Endothelial cell of umbilical vein (primary cell): Measurements from ENCODE around the gene PRMT9.

GRCh38 chr4:147351628-147352040 lies 129.3 kb upstream of the EDNRA start:
- PRO-cap: no peak
CAGE:
- cytosol, long polyA minus RNA: no peak
- cytosol, long polyA plus RNA: no peak
- long polyA plus RNA: no peak
- nucleus, long polyA minus RNA: no peak
- nucleus, long polyA plus RNA: no peak

- PRO-cap: no peak
CAGE:
- cytosol, long polyA minus RNA: no peak
- cytosol, long polyA plus RNA: no peak
- long polyA plus RNA: no peak
- nucleus, long polyA minus RNA: no peak
- nucleus, long polyA plus RNA: no peak
These were observed 58.7 kb downstream of the EDNRA start for GRCh38 chr4:147539577-147539972.

DNA sequence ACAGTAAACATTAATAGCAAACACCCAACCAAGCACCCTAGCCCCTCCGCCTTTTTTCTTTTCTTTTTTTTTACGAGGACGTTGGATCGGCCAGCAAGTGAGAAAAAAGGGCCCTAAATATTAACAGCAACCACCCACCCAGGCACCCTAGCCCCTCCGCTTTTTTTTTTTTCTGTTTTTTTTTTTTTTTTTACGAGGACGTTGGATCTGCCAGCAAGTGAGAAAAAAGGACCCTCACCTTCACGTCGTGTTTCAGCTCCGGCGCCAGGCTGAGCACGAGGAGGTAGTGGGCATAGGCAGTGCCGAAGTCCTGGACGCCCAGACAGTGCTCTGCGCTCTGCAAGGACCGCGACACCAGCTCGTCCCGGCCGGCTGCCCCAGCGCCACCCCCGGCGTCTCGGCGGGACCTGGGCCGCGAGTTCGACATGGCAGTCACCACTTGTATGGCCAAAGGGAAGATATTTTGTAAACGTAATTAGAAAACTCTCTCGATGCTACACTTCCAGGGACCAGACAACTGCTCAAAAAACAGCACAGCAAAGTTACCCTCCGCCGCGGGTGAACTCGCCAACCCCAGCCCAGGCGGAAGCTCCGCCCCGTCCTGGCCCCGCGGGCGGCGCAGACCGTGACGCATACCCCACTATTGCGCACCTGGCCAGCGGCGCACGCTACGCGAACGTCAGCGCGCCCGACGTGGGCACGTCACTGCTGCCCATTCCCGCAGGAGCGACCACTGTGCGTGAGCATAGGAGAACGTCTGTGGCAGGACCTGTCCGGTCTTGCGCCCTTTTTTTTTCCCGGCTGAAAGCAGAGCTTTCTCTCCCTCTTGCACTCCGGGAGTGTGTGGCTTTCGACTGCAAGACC lies at the start of gene PRMT9:
Gene PRMT9, minus strand, starts transcription at position 603 of the 864 bp plus-strand sequence.
- PRO-cap: bidirectional peak, plus-strand start at position 733 of the sequence, minus-strand start at position 566 of the sequence
CAGE:
- cytosol, long polyA minus RNA: start-site peak on the minus strand centred at position 574 of the sequence, 17 bp wide, 28 reads
- cytosol, long polyA plus RNA: no peak
- long polyA plus RNA: no peak
- nucleus, long polyA minus RNA: no peak
- nucleus, long polyA plus RNA: start-site peak on the minus strand centred at position 555 of the sequence, 44 bp wide, 25 and 53 reads in 2 replicates

DNA sequence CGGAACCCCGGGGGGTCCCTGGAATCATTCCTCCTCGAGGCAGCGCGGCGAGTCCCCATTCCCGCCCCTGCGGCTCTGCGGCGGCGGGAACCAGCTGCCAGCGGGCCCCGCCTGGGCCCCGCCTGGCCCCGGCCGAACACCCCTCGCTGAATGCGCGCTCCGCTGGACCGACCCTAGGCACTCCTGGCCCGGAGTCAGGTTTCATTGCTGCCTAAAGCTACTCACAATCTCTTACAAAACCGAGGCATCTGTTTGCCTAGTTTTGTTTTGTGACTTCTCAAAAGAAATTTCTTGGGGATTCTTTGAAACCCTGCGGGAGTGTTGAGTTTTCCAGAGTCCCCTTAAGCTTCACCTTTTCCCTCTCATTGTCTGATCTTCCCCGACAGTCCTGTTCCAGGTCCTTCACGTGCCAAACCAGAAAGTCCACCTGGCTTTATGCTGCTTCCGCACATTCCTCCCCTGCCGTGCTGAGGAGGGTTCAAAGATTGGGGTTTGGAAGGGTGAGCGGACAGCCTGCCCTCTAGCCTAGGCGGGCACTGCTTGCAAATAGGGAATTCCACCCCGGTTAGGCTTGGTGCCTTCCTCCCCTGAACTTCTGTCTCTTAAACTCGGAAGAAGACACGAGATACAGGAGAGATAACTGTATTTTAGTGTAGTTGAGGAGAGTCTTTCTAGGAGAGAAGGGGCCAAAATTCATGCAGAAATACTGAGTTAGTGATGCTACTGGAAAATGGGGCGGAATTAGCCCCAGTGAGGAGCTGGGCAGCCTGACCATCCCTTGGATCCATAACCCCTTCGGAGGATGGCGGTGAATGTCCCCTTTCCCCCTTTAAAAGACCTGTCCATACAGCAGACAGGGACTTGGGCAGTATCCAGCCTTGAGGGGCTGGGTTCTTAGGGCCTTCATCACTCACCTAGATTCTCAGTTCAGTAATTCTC lies 979 bp downstream of the ARHGAP10 start:
- PRO-cap: bidirectional peak, plus-strand start at position 481 of the sequence, minus-strand start at position 77 of the sequence
CAGE:
- cytosol, long polyA minus RNA: no peak
- cytosol, long polyA plus RNA: no peak
- long polyA plus RNA: no peak
- nucleus, long polyA minus RNA: no peak
- nucleus, long polyA plus RNA: no peak

GRCh38 chr4:147857385-147858166 lies 125.7 kb downstream of the ARHGAP10 start:
- PRO-cap: no peak
CAGE:
- cytosol, long polyA minus RNA: start-site peak on the plus strand at chr4:147857566-147857622, 7 reads
- cytosol, long polyA plus RNA: no peak
- long polyA plus RNA: no peak
- nucleus, long polyA minus RNA: no peak
- nucleus, long polyA plus RNA: no peak

GRCh38 chr4:147879107-147879509 lies 147.2 kb downstream of the ARHGAP10 start:
- PRO-cap: no peak
CAGE:
- cytosol, long polyA minus RNA: start-site peak on the plus strand at chr4:147879242-147879330, 9 reads
- cytosol, long polyA plus RNA: no peak
- long polyA plus RNA: no peak
- nucleus, long polyA minus RNA: no peak
- nucleus, long polyA plus RNA: no peak

DNA sequence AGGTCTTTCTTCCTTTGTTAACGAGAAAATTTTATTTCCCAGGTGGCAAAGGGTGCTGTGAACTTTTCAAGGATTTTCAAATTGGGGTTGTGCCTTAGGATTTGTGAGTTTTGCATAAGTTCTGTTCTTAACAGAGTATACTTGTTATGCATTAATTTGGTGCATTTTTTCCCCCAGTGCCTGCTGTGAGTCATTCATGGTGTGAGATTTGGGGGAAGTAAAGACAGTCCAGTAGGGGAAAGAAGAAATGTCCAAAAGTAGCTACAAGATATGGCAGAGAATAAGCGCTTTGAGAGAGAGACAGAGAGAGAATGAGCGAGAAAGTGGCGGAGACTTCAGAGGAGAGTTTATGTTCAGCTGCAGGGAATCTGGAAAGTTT lies 239.2 kb downstream of the ARHGAP10 start:
- PRO-cap: no peak
CAGE:
- cytosol, long polyA minus RNA: no peak
- cytosol, long polyA plus RNA: no peak
- long polyA plus RNA: no peak
- nucleus, long polyA minus RNA: no peak
- nucleus, long polyA plus RNA: no peak

DNA sequence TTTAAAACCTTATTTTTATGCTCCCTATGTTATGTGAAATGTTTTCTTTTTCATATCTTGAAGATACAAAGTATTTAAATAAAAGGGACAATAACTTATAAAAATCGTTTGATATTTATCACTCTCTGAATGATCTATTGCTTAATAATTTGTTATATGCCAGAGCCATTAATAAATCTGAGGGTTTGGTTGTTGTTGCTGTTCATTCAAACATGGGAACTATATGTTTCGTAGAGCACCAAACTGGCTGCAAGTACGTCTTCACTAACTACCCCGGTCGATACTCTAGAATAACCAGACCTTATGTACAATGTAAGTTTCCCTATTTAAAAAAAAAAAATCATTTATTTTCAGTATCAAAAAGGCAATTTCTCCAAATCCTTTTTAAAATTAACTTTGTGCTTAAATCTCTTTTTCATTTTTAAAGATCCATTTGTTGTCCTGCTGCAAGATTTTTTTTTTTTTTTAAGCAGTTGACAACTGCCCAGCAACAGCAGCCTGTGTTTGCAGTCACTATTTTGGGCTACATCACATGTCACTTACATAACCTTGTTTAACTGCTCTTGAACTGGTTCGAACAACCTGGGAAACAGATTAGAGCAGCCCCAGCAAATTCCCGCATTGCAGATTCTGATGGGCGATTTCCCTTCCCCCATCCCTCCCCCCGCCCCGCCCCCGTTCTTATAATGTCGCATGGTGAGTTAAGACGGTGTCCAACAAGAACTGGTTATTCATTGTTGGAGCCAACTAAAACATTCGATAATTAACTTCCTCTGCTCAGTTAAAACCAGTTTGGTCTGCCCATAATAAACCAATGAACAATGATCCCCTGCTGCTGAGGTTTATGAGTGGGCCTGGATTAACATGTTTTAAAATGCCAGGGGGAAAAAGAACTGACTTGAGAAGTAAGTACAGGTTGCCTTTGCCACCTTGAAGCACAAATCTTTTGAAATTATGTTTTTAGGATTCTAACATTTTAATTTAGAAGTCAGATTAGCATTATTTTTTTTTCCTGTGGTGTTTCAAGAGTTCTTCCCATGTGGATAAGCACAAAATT lies 238.9 kb downstream of the NR3C2 start:
- PRO-cap: no peak
CAGE:
- cytosol, long polyA minus RNA: no peak
- cytosol, long polyA plus RNA: no peak
- long polyA plus RNA: no peak
- nucleus, long polyA minus RNA: no peak
- nucleus, long polyA plus RNA: no peak

- PRO-cap: no peak
CAGE:
- cytosol, long polyA minus RNA: no peak
- cytosol, long polyA plus RNA: no peak
- long polyA plus RNA: no peak
- nucleus, long polyA minus RNA: no peak
- nucleus, long polyA plus RNA: no peak
These were observed 106.2 kb downstream of the NR3C2 start for GRCh38 chr4:148335982-148336534.

- PRO-cap: no peak
CAGE:
- cytosol, long polyA minus RNA: no peak
- cytosol, long polyA plus RNA: no peak
- long polyA plus RNA: no peak
- nucleus, long polyA minus RNA: no peak
- nucleus, long polyA plus RNA: no peak
These were observed 21.3 kb downstream of the NR3C2 start for GRCh38 chr4:148420646-148421551.

- PRO-cap: no peak
CAGE:
- cytosol, long polyA minus RNA: no peak
- cytosol, long polyA plus RNA: no peak
- long polyA plus RNA: no peak
- nucleus, long polyA minus RNA: start-site peak on the minus strand at chr4:148441436-148441786, 19 reads
- nucleus, long polyA plus RNA: no peak
These were observed 858 bp downstream of the NR3C2 start for GRCh38 chr4:148441286-148441826.

GRCh38 chr4:148794989-148795665 lies 352.9 kb upstream of the NR3C2 start:
- PRO-cap: no peak
CAGE:
- cytosol, long polyA minus RNA: no peak
- cytosol, long polyA plus RNA: no peak
- long polyA plus RNA: no peak
- nucleus, long polyA minus RNA: no peak
- nucleus, long polyA plus RNA: no peak

DNA sequence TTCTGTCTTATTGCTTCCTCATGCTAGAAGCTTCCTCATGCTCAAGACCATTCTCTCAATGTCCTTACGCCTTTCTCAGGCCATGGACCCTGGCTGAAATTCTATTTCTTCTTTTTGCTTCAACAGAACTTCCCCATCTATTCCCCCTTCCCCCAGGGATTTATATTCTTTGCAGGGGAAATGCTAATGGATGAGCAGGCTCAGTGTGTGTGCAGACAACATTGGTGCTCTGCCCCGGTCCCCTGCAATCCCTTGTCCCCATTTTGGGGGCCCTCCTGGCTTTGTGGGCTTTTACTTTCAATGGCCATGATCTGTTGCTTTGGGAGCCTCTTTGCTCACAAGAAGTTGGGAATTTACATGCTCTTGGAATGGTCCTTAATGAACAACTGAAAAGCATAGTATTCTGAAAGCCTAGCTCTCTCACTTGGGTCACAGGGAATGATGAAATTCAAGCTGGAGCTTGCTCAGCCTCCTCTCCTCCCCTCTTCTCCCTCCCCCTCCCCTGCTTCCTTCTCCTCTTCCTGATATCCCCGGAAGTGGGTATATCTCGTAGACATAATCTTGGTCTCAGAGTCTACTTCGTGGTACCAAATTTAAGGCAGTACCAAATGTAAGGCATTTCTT lies 400.5 kb upstream of the NR3C2 start:
- PRO-cap: no peak
CAGE:
- cytosol, long polyA minus RNA: no peak
- cytosol, long polyA plus RNA: no peak
- long polyA plus RNA: no peak
- nucleus, long polyA minus RNA: no peak
- nucleus, long polyA plus RNA: no peak

- PRO-cap: no peak
CAGE:
- cytosol, long polyA minus RNA: no peak
- cytosol, long polyA plus RNA: no peak
- long polyA plus RNA: no peak
- nucleus, long polyA minus RNA: no peak
- nucleus, long polyA plus RNA: no peak
These were observed 540.1 kb upstream of the NR3C2 start for GRCh38 chr4:148982232-148982756.

DNA sequence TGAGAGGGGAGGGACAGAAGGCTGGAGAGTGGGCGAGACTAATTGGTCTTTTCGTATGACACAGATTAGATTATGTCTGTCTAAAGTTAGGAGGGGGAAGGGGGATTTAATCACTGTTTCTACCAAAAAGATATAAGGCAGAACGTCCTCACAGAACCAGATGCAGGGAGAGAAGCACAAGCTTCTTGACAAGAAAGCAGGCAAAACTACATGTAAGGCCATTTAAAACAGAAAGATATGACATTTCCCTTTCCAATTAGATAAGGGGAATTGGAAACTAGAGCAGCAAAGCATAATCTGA lies 535.7 kb downstream of the IQCM start:
- PRO-cap: no peak
CAGE:
- cytosol, long polyA minus RNA: no peak
- cytosol, long polyA plus RNA: no peak
- long polyA plus RNA: no peak
- nucleus, long polyA minus RNA: no peak
- nucleus, long polyA plus RNA: no peak

DNA sequence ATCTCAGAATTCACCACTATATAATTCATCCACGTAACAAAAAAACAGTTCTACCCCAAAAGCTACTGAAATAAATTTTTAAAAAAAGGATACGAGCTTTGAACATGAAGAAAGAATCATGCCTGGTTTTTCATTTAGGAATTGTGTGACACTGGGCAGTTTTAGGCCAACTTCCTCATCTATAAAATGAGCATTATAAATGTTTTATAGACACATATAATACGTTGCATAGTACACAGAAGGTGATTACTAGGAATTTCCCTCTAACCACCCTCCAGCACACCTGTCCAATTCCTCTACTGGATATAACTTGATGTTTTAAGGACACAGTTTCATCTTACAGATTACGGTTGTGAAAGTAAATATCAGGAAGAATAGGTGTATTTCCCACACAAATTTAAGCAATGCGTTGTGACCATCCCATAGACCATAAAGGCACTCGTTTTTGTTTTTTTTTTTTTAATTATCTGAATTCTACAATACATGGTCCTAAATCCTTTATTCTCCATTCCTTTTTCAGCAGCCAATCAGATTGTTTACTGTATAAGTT lies 85.5 kb upstream of the IQCM start:
- PRO-cap: no peak
CAGE:
- cytosol, long polyA minus RNA: no peak
- cytosol, long polyA plus RNA: no peak
- long polyA plus RNA: no peak
- nucleus, long polyA minus RNA: no peak
- nucleus, long polyA plus RNA: no peak

GRCh38 chr4:150572508-150573446 lies 9.2 kb upstream of the MAB21L2 start:
- PRO-cap: no peak
CAGE:
- cytosol, long polyA minus RNA: no peak
- cytosol, long polyA plus RNA: no peak
- long polyA plus RNA: no peak
- nucleus, long polyA minus RNA: no peak
- nucleus, long polyA plus RNA: no peak

GRCh38 chr4:150582911-150583767 lies 1.2 kb downstream of the MAB21L2 start:
- PRO-cap: no peak
CAGE:
- cytosol, long polyA minus RNA: no peak
- cytosol, long polyA plus RNA: no peak
- long polyA plus RNA: no peak
- nucleus, long polyA minus RNA: no peak
- nucleus, long polyA plus RNA: no peak

DNA sequence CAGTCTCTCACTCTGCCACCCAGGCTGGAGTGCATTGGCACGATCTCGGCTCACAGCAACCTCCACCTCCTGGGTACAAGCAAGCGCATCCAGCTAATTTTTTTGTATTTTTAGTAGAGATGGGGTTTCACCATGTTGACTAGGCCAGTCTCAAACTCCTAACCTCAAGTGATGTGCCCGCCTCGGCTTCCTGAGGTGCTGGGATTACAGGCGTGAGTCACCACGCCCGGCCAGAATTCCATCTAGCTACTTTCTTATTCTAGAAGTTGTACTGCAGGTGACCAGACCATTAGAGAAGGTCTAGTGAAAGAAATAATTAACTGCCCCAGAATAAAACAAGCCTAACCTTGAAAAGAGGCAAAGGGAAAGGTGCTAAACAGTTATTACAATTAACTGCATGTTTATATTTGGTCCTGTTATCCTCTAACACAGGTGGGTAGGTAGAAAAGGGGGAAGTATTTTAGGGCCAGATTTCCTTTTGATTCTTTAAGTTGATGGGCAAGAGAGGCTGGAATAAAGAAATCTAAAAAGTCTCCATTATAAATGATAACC lies 2.2 kb downstream of the LRBA start:
- PRO-cap: no peak
CAGE:
- cytosol, long polyA minus RNA: no peak
- cytosol, long polyA plus RNA: no peak
- long polyA plus RNA: no peak
- nucleus, long polyA minus RNA: no peak
- nucleus, long polyA plus RNA: no peak

- PRO-cap: no peak
CAGE:
- cytosol, long polyA minus RNA: no peak
- cytosol, long polyA plus RNA: no peak
- long polyA plus RNA: no peak
- nucleus, long polyA minus RNA: no peak
- nucleus, long polyA plus RNA: no peak
These were observed 69.0 kb downstream of the RPS3A start for GRCh38 chr4:151168351-151168830.